Metastatic Liver Carcinoma in the Lung (tissue), 2 donors: Measurements from ENCODE around the gene PRKAG2.

DNA sequence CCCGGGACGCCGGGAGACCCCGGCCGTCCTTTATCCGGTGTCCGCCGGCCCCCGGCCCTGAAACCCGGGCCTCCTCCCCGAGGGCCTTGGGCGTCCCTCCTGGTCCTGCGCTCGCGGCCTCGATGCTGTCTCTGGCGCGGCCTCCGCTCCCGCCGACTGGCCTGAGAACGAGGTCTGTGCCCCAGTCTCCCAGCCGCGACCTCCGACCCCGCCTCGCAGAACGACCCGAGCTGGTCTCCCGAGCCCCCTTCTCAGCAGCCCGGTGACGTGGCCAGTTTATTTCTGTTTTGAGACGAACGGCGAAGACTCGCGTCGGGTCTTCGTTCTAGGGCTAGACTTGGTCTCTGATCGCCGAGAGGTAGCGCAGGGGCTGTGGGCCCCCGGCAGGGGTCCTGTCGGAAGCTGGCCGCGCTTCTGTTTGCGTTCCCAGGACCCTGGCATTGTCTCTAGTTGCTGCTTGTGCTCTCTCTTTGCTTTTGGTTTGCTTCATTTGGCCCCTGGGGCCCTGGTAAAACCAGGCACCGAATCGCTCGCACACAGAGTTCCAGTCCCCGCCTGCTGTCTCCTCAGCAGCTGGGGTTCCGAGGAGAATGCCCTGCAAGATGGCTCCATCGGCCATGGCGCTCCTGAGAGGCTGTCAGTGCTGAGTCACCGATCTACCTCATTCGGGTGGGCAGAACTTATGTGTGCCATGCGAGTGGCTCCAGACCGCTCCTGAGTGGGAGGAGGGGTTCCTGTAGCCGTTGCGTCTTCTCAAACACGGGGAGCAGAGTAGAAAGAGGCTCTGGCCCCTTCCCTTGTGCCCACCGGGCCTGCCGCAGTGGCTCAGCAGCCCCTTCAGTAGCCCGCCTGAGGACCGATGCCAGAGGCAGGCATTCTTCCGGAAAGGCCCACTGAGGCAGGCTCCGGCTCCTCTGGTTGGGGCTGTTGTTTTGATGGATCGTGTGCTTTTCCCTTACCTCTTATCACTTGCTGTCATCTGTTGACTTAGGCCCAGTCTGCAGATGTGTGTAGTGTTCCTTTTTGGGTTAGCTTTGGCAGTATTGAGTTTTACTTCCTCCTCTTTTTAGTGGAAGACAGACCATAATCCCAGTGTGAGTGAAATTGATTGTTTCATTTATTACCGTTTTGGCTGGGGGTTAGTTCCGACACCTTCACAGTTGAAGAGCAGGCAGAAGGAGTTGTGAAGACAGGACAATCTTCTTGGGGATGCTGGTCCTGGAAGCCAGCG is 775 bp downstream of the CHPF2 start:
- PRO-cap, 2 experiments = peak in 1 of 2 experiments; most common minus-strand start position 592 of the sequence (in 1)

DNA sequence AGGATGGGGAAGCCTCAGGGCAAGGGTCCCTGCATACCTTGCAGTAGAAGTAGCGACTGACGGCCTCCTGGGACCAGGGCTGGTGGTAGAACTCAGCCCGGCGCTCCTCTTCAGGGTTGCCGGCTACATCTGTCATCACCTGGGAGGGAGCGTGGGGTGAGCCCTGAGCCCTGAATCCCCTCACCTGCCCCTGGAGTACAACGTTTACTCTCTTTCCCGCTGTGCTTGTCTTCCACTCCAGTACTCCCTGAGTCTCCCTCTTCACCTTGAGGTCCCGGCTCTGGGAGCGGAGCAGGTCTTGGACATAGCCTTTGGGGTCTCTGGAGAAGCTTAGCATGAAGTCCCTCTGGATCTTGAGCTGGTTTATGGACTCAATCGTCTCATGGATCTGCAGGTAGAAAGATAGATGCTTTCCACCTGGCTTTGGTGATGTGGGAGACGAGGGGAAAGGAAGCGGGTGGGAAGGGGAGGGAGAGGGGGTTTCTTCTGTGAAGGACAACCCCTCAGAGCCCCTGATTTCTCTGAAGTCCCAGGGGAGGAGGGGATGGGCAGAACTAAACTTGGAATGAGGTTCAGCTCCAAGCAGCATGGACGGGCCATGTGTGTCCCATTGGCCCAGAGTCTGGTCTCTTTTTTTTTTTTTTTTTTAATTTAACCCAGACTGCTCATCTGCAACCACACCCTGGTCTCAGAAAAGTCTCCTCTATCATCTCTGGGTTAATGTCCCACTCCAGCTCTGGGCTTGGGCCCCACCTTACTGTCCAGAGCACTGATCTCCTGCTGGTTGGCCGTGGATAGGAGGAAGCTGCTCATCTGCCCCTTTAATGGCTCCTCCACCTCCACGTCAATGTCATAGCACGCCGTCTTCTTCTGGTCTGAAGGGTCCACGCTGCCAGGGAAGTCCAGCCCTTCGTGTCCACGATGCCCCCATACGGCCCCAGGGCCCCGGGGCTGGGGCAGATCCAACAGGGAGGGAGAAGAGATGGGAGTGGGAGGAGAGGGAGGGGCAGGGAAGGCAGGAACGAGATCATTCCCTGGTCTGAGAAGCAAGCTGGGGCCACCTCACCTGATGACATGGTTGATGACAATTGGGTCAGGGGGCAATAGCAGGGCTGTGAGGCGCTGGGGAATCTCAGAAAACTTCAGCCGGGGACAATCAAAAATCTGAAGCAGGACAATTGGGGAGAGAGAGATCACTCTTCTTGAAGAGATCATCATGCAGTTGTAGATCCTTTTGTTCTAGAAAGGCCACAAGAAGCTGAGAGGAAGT is 7.5 kb downstream of the CHPF2 start:
- PRO-cap, 2 experiments = no peak in any of the 2 experiments

- PRO-cap, 2 experiments = no peak in any of the 2 experiments
Measured at GRCh38 chr7:151251038-151251621, 2.6 kb upstream of the SMARCD3 start.

- PRO-cap, 2 experiments = peak in 2 of 2 experiments; most common minus-strand start chr7:151277149 (in 2)
Measured at GRCh38 chr7:151276746-151277773, 28.6 kb upstream of the SMARCD3 start.

DNA sequence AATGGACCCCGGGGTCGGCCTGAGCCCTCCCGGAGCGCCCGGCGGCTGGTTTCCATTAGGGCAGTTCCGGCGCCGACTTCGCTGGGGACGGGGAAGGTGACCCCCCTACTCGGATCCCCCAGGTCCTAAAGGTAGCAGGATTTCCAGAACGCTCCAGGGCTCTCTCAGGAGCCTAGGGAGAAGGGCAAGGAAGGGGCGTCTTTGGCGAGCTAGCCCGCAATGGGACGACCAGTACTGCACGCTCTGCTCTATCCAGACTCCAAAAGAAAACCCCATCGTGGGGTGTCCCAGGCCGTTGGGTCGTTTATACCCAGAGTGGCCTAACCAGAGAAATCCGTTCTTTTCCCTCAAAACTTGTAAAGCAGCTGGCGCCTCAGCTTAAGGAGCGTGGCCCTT is 793 bp upstream of the WDR86 start:
- PRO-cap, 2 experiments = no peak in any of the 2 experiments

DNA sequence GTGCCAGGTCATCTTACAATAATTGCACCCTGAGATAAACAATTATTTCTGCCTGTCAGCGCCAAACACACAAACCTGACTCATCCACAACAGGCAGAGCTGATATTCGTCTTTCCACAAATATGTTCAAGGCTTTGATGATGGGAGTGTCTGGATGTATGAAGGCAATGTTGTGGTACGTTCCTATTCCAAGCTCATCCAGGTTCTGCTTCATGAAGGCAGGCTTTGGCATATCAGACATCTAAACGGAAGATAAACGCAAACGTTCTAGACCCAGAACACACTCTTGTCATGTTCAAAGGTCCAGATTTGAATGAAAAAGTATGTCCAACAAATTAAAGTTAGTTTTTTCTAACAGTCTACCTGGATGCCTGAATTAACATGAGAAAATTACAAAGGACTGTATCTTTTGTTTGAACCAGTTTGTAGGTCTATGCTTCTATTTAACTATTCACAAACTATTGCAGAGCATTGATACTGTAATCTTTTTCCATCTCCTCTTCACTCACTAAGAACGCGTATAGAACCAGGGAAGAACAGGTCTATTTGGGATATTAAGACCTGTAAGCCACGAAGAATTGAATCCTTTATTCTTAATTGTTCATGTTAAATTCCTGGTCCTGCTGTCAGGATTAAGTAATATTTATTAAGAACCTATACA is 46.1 kb upstream of the RHEB start:
- PRO-cap, 2 experiments = no peak in any of the 2 experiments

- PRO-cap, 2 experiments = no peak in any of the 2 experiments
Measured at GRCh38 chr7:151586504-151586813, 66.8 kb upstream of the RHEB start.

DNA sequence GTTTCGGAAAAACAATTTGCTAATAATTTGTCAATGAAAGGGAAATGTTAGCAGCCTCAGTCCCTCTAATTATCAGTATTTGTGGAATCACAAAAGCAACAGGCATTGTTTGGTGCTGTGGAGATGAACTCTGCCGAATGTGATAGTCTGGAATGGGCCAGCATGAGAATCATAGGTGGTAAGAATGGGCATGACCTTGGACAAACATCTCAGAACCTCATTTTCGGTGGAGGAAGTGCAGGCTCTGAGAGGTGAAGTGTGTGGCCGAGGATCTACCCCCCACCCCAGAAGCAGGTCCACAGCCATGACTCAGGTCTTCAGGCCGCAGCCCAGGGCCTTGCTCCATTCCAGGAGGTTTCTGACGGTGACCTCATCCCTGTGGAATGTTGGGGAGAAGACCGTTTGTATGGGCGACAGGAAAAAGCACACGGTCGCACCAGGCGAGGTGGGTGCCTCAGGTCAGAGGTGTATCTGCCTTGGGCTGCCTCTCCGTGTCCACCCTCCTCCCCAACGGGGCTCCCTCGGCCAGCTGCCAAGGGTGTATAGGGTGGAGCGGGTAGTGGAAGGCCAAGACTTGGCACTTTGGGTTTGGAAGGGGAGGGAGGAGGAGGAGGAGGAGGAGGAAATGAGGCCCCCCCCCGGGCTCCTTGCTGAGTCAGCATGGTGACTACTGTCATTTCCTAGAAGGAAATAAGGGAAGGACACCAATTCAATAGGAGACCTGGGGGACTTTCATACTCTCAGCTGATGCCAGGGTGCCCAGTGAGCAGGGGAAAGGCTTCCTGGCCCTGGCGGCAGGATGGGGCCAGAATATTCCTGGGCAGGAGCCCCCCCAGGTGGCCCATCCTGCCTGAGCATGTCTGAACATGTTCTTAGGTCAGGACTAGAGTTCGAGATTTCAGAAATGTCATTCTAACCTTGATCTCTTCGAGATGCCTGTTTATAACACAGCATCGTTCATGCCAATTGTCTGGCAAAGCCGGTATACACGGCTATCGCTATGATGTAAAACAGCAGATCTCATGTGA is 168.0 kb upstream of the RHEB start:
- PRO-cap, 2 experiments = no peak in any of the 2 experiments

DNA sequence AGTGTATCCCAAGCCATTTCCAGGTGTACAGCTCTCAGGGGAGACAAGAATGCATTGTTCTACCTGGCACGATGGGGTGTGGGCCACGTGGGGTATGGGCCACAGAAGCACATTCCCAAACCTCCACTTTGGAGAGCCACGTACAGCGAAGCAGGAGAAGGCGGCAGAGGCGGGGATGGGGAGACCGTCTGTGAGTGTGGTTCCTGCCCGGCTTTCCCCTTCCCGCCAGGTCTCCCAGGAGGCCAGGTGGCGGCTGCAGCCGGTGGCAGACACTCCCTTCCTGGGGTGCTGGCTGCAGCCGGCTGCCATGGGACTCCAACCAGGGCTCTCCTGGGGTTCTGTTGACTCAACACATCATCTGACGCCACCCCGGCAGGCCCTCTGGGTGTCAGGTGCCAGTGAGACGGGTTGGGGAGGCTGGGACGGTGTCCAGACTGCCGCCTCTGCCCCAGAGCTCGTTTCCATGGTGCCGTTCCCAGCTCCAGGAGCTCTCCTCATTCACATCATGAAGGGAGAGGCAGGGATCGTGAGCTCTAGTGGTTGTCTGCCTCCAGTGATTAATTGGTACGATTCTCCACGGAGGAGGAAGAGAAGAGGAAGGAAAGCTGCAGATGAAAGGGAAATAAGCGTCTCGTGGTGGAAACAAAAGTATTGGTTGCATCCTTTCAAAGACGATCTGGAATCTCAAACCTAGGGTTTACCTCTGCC is 169.9 kb upstream of the RHEB start:
- PRO-cap, 2 experiments = no peak in any of the 2 experiments

DNA sequence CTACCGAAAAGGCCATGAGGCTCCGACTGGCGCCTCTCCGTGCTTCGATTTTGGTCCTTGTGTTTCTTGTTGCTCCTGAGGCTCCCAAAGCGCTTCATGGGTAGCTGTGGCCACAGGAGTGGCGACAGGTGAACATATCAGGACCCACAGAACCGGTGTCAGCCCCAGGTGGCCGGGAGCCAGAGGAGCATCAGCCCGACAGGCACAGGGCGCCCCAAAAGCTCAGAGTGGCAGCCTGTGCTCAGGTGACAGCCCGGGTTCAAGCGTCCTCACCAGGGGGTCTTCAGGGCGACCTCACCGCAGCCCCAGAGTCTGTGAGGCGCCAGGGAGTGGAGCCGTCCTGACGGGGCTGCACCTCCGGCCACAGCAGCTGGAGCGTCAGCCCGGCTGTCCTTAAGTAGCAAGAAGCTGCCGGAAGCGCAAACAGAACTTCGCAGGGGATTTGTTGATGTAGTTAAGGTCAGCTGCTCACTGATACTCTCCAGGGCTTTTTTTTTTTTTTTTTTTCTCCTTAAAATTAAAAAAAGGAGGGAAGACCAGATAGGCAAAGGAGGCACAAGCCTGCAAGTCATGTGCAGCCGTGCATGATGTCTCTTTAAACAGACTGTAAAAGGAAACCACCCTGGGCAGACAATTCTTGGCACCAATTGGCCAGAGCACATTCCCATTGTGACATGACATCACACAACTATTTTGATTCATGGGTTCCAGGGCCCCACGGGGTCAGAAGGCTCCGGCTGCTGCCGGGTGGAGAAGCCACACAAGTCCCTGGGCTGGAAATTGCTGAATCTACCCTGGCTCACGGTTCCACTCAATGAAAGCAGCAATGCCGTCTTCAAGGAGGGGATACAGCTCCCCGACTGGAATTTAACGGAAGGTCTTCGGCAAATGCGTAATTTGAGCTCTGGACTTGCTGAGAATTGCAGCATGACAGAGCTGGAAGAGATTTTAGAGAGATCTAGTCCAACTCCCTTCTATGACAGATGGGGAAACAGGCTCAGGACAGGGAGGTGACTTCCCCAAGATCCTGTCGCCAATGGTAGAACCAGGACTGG is 140.7 kb downstream of the PRKAG2 start:
- PRO-cap, 2 experiments = peak in 1 of 2 experiments; most common minus-strand start position 368 of the sequence (in 1)

GRCh38 chr7:151748730-151749100 is 128.2 kb downstream of the PRKAG2 start:
- PRO-cap, 2 experiments = peak in 1 of 2 experiments; most common plus-strand start chr7:151748960 (in 1); most common minus-strand start chr7:151748866 (in 1)

- PRO-cap, 2 experiments = no peak in any of the 2 experiments
Measured at GRCh38 chr7:151755851-151757039, 120.7 kb downstream of the PRKAG2 start.

- PRO-cap, 2 experiments = no peak in any of the 2 experiments
Measured at GRCh38 chr7:151823245-151823857, 53.6 kb downstream of the PRKAG2 start.

DNA sequence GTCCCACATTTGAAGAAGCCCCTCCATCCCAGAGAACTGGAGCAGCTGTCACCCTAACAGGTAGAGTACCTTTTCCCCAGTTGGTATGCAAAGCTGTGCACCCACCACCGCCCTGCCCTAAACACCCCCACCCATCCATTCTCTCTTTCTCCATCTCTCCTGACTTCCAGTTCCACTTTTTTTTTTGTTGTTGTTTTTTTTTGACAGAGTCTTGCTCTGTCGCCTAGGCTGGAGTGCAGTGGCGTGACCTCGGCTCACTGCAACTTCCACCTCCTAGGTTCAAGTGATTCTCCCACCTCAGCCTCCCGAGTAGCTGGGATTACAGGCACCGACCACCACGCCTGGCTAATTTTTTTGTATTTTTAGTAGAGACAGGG is 50.9 kb downstream of the PRKAG2 start:
- PRO-cap, 2 experiments = no peak in any of the 2 experiments

GRCh38 chr7:151863126-151863668 is 13.7 kb downstream of the PRKAG2 start:
- PRO-cap, 2 experiments = no peak in any of the 2 experiments

DNA sequence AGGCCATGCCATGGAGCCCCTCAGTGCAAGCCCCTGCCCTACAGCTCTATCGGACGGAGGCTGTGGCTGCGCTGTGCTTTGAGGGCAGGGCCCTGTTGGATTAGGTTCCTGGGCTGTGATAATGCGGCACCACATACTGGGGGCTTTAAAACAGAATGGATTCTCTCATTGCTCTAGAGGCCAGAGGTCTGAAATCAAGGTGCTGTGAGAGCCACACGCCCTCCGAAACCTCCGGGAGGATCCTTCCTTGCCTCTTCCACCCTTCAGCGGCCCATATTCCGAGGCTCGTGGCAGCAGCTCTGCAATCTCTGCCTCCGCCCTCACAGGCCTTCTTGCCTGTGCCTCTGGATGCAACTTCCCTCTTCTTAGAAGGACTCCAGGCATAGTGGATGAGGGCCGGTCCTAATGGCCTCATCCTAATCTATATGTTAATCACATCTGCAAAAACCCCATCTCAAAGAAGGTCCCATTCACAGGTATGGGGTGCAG is 9.7 kb downstream of the PRKAG2 start:
- PRO-cap, 2 experiments = no peak in any of the 2 experiments

DNA sequence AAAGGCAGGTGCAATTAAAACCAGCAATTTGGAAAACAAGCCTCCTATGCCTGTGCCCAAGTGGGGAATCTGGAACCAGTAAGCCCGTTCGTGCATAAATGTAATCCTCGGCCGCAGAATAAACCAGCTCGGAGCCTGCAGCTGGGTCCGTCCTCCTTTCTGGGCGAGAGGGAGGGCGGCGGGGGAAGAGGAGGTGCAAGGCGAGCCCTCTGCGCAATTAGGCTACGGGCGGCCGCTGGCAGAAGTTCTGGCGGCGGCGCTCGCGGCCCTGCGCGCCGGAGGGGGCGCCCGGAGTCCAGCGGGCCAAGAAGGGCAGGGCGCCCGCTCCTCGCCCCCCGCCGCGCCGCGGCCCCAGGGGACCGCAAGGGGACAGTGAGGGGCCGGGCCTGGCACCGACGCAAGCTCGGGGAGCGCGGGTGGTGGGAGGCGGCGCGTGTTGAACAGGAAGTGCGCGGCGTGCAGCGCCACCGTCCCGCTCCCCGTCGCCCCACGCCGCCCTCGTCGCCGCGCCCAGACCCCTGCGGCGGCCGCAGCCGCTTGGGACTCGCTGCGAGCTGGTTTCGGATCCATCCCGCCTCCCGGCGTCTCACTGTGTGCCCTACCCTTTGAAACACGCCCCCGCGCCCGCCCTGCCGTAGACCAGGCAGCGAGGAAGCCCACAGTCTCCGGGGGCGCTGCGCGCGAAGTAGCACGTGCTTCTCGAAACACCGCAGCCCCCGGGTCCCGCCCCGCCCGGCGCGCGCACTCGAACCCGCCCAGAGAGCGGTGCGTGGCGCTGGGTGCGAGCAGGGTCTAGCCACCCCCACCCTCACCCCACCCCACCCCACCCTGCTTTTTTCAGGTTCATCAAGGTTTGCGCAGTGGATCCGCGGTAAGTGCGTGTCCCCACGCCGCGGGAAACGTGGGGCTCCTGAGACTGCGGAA is at the start of gene PRKAG2:
TSS of gene PRKAG2 (minus strand) at position 120 of the 924 bp plus-strand sequence.
- PRO-cap, 2 experiments = peak in 2 of 2 experiments; most common plus-strand start position 241 of the sequence (in 2); most common minus-strand start position 120 of the sequence (in 2)

DNA sequence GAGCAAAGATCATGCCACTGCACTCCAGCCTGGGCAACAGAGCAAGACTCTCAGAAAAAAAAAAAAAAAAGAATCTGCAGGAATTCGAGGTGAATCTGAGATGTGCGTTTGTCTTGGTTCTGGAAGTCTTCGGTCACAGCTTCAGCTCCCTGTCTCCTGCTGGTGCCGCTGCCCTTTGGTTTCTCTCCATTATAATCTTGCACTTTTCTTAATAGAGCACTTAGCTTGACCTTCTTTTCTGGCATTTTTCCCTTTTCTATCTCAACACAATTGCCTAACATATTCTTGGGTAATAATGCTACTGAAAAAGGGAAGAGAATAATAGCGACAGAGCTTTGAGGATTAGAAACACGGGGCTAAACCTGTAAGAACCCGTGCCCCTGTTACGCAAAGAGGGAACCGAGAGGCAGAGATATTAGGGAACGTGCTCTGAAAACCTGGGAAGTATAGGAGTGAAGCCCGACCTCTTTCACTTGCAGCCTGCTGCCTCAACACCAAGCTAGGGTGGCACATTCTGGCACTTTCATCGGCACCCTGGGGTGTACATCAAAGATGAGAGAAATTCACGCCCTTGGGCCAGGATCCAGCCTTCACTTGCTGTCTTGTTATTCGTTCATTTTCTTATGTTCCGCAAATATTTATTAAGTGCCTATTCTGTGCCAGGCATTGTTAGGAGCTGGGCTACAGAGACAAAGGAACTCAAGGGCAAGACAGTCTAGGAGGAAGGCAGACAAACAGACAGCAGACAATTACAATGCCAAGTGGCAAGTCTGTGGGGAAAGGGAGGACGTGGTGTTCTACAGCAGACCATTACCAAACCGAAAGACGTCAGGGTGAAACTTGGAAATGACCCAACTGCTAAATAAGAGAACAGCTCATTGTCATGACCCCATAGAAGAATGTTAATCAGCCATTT is 33.0 kb upstream of the GALNTL5 start:
- PRO-cap, 2 experiments = peak in 1 of 2 experiments; most common plus-strand start position 442 of the sequence (in 1); most common minus-strand start position 249 of the sequence (in 1)

GRCh38 chr7:152116819-152117574 is 91.5 kb downstream of the GALNT11 start:
- PRO-cap, 2 experiments = no peak in any of the 2 experiments

GRCh38 chr7:152144960-152145924 is 119.8 kb downstream of the GALNT11 start:
- PRO-cap, 2 experiments = no peak in any of the 2 experiments